Glomerular endothelial cell (primary cell): ENCODE measurements around the genes RMND1 and CNKSR3.

- RAMPAGE, long total RNA = no peak
Measured at GRCh38 chr6:151037418-151037880, 171.9 kb downstream of the MTHFD1L start.

DNA sequence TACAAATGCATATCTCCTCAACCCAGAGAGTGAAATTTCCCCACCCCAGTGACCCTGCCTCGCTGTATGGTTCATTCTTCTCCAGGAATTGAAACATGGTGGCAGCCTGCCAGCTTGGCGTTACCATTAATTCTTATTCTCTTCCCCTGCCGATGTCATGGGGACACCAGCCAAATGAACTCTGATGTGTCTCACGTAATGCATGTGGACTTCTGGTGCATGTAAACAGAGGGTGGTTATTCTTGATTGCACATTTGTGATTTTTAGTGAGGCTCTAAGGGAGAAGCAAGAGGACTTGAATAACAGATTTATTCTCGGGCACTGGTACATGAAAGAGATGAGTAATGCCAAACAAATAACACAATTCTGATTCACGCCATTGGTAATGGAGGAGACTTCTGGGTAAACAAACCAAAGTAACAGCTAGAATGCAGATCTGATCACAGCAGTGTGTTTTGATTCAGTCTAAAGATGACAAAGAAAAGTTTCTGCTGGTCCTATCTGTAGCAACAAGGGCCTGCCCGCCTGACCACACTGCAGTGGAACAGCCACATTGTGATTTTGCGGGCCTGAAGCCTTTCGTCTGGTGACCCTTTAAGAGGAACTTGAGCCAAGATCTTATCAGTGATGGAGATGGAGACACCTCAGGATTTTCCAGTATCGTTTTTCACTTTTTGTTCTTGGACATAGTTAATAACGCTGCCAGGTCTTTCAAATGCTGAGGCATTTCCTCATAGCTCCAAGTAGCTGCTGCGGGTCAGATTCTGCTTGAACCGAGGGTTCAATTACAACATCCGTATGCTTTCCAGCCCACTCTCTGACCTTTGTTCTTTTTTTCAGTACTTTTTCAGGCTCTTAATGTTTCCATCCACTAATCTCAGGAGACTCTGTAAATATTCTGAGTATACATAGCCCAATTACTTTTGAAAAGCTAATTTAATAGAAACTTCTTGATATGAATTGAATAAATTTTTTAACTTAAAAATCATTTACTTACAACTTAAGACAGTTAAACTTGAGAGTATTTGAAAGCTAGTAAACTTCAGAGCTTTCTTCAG lies 171.7 kb upstream of the AKAP12 start:
- RAMPAGE, long total RNA = no peak

- RAMPAGE, long total RNA = no peak
Measured at GRCh38 chr6:151101446-151101896, 138.3 kb upstream of the AKAP12 start.

- RAMPAGE, long total RNA = no peak
Measured at GRCh38 chr6:151118411-151118757, 121.4 kb upstream of the AKAP12 start.

DNA sequence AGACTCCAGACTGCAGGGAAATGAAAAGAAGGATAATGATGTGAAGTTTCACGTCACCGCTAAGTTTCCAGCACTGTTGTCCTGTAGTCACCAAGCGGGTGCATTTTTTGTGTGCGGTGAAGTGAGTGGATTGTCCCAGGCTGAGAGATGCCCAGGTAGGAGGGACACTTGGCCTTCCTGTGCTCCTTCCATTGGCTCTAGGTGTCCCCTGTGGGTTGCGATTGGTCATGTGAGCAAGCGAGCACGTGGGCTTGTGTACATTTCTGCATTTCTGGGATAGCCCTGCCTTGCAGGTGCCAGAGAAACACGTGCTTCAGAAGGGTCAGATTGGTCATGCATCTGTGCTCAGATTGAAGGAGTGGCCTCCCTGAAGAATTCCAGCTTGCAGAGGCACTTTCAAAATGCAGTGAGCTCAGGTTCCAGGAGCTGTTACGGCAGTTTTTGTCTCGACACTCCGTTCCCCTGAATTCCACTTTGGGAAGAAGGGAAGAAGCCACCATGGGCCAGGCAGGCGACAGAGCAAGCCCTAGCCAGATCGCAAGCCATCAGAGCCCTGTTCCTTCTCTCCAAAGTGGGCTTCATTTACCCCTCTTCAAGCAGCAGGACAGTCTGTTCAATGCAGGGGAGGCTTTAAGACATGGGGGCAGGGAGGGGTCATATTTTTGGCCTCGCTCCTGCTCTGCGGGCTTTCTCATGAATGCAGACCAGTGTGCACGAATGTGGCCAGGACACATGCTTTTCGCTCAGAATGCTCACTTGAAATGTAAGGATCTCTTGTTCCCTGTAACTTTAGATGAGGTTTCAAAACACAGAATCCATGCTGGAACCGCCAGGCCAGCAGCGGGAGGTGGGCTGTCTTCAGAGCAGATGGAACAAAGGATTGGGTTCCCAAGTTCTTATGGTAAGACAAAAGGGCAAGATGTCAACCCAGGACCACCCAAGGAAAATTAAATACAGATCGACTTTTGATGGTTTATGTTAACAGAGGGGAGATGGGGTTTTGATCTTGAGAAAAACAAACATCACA lies 78.6 kb upstream of the AKAP12 start:
- RAMPAGE, long total RNA = no peak

GRCh38 chr6:151389892-151389998 lies 1.6 kb downstream of the ZBTB2 start:
- RAMPAGE, long total RNA = no peak

DNA sequence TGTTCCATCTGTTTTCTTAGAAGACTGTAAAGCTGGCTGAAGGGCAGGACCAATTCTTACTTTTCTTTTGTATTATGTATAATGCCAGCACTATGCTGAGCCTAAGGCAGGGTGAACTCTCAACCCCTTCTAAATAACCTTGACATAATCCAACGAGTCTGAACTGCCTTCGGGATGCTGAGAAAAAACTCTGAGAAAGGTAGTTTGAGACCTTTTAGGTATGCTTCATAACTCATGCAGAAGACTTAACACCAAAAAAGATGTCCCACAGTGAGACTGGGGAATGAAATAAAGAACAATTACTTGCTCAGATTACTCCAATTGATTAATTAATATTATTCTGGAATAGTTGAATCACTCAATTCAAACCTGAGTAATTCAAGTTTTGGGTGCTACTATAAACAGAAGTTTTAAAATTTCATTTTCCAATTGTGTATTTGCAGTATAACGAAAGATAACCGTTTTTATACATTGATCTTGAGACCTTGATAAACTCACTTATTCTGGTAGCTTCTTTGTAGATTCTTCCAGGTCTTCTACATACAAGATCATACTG lies 19.1 kb upstream of the ZBTB2 start:
- RAMPAGE, long total RNA = no peak

DNA sequence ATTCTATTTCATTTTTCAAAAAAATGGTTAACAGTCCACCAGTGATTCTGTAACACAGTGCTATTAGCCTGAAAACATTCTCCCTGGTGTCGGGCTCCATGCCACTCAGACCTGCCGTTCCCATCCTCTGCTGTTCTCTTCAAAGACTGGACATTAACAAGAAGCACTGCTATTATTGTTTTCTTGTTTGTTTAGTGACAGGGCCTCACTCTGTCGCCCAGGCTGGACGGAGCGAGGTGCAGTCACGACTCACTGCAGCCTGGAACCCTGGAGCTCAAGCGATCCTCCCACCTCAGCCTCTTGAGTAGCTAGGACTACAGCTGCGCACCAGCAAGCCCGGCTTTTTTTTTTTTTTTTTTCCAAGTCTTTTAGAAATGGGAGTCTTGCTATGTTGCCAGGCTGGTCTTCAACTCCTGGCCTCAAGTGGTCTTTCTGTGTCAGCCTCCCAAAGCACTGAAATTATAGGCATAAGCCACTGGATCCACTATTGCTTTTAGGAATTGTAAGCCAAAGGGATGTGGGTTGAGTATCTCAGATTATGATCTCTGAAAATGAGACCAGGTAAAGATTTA lies 9.5 kb downstream of the RMND1 start:
- RAMPAGE, long total RNA = no peak

DNA sequence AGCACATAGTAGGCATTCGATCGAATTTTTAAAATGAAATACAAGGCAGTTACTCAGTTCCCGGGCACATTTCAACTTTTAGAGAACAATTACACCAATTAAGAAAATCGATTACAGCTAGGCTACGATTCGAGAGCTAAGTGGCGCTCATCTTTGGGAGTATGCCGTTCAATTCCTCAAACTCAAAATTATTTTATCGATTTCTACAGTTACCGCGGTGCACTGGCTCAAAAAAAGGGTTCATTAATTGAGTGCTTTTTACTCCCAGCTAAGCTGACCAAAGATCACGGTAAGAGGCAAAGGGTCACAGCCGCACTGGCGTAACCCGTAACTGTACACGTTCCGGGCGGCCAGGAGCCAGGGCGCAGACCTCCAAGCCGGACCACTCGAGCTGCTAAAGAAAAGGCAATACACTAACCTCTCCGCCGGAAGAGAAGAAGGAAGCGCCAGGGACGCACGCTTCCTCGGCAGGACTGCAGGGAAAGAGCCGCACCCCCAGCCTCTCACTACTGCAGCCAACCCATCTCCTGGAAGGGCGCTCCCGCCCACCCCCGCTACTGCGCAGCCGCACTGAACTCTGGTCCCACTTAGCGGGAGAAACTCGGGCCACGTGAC lies at the start of gene RMND1:
Gene RMND1 (minus strand): TSS at position 529 of the 615 bp plus-strand sequence.
- RAMPAGE, long total RNA = start-site peak on the minus strand centred at position 486 of the sequence, 98 bp wide, 89 and 69 reads in 2 replicates

- RAMPAGE, long total RNA = no peak
Measured at GRCh38 chr6:151690159-151690798, 117.2 kb upstream of the ESR1 start.

DNA sequence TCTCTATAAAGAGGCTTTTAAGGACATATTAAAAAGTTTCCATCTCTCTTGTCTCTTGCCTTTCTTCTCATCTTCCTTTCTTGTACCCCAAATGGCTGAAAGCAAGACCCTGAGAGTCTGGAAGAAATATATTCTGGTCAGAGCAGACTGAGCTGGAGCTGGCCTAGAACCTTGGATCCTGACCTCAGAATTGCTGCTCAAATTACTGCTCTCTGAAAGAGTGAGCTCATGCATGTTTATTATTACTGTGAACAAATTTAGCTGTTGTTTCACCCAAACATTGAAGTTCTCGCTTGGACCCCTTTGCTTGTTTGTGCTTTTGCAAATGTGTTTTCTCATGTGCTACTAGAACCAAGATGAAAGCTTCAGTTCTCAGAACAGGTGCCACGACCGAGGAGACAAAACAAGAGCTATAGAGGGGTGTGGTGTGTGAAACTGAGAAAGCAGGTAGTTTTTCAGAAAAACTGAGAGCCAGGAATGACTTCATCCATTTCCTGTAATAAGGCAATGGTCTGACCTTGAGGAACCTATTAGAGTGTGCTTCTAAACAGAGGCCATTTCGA lies 50.0 kb upstream of the ESR1 start:
- RAMPAGE, long total RNA = no peak

- RAMPAGE, long total RNA = no peak
Measured at GRCh38 chr6:151809373-151810022, 2.0 kb downstream of the ESR1 start.

GRCh38 chr6:151873022-151873439 lies 65.5 kb downstream of the ESR1 start:
- RAMPAGE, long total RNA = no peak

- RAMPAGE, long total RNA = no peak
Measured at GRCh38 chr6:152166704-152167372, 359.4 kb downstream of the ESR1 start.

GRCh38 chr6:153134324-153134634 lies 3.2 kb upstream of the RGS17 start:
- RAMPAGE, long total RNA = no peak

GRCh38 chr6:154098674-154099077 lies 59.6 kb downstream of the OPRM1 start:
- RAMPAGE, long total RNA = no peak

GRCh38 chr6:154343591-154344416 lies 12.8 kb downstream of the IPCEF1 start:
- RAMPAGE, long total RNA = no peak

DNA sequence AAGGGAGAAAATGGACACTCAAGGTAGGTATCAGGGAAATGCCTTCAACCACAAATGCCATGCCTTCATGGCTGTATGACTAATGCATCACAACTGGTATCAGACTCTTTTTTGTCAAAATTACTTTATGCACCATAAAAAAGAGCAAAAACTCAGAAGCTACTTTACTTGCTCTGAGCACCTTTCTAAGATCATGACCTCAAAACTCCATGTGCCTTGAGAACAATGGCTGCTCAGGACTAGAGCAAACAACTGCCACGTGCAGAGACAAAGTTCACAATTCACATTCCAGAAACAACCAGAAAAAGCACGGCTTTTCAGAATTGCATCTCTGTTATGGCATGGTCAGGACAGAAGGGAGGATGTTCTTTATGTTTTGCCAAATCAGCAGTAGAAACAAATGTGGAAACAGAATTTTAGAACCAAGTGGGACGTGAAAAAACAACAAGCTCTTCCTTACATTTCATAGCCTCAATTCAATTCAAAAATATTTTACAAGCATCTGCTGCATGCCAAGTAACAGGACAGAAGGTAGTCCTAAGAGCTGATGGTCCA lies 70.5 kb downstream of the CNKSR3 start:
- RAMPAGE, long total RNA = no peak

GRCh38 chr6:154510486-154510975 lies at the start of gene CNKSR3:
TSS of gene CNKSR3 (minus strand) at chr6:154510685.
- RAMPAGE, long total RNA = no peak

DNA sequence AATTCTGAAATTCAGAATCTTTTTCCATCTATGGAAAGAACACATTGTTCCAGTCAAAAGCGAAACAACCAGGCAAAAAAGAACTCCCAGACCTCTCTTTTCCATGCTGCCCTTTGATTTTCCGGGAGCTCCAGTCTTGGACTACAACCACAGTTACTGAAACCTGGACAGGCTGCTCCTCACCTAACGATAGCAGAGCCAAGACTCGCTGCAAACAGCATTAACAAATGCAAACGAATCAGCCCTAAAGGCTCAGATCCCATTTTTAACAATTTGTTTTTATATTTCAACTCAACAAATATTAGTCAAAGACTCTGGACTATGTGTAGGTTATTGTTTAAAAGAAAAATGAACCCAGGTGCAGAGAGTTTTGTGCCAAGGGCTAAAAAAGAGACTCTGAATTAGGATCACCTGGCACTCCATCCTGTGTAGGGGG lies 108.8 kb upstream of the CNKSR3 start:
- RAMPAGE, long total RNA = no peak